Upper lobe of left lung (tissue), 5 donors: ENCODE results near the gene DPY19L1.

DNA sequence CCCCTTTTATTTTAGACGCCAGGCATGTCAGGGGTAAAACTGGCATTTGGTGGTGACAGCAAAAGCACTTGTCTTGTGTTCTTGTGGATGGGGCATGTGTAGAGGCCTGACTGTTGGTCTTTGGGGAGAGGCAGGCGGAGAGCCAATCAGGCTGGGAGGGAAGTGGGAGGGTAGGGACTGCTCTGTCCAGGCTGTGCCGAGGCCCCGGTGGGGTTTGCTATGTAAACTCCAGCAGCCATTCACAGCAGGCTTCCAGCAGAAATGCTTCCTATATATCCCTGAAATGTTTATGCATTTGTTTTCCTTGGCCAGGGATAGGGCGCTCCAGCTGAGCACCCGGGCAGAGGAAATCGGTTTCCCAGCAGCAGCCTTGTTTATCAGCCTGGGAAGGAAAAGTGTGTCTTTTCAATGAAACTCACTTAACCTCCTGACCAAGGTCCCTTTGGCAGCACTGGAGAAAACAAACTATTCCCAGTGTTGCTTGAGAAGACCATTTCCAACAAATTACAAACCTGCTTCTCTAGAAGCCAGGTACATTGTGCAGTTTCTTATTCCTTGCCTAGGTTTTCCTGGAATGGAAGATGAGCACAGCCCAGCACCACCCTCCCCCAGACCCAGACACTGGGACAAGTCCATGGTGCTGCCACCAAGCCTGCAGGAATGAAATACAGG lies 18.2 kb upstream of the AQP1 start:
- PRO-cap, 2 experiments, result no peak in any of the 2 experiments
- RAMPAGE, long total RNA, 4 experiments, result no peak in any of the 4 experiments

DNA sequence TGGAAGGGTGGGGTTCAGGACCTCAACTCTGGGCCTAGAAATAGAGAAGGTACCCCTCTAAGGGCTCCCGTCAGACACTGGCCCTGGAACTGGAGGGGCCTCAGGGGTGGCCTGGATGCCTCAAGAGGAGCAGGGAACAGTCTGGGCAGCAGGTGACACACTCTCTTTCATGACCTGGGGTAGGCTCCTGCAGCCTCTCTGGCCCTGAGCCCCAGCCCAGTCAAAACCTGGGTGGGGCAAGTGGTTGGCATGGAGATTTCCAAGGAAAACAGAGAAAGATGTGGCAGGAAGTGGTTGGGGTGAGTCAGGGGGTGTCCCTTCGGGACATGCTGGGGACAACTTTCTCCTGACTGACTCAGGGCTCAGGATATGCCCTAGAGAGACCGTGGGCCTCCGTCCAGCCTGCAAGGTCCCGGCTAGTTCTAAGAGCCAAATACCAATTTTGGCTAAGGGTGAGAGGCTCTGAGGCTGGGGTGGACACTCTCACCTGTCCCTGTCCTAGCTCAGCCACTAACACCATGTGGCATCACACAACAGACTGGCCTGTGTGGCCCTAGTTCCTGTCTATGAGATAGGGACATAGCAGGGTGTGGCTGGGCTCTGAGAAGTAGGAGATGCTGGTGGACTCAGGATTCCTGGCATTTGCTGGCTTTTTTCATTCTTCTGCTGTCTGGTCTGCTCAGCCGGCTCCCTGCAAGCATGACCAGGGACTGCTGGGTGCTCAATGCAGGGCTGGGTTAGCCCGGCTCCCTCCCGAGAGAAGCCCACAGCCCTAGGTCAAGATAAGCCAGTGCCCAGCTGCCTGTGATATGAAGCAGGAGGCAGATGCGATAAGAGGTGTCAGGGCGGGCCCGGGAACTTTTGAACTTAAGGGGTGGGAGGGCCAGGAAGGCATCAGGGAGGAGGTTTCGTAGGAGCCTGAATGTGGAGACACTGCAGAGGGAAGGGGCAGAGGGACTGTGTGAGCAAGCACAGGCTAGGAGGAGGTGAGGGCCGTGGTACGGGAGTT lies 3.2 kb downstream of the AQP1 start:
- PRO-cap, 2 experiments, result peak in 1 of 2 experiments; most common plus-strand start position 938 of the sequence (in 1)
- RAMPAGE, long total RNA, 4 experiments, result no peak in any of the 4 experiments

DNA sequence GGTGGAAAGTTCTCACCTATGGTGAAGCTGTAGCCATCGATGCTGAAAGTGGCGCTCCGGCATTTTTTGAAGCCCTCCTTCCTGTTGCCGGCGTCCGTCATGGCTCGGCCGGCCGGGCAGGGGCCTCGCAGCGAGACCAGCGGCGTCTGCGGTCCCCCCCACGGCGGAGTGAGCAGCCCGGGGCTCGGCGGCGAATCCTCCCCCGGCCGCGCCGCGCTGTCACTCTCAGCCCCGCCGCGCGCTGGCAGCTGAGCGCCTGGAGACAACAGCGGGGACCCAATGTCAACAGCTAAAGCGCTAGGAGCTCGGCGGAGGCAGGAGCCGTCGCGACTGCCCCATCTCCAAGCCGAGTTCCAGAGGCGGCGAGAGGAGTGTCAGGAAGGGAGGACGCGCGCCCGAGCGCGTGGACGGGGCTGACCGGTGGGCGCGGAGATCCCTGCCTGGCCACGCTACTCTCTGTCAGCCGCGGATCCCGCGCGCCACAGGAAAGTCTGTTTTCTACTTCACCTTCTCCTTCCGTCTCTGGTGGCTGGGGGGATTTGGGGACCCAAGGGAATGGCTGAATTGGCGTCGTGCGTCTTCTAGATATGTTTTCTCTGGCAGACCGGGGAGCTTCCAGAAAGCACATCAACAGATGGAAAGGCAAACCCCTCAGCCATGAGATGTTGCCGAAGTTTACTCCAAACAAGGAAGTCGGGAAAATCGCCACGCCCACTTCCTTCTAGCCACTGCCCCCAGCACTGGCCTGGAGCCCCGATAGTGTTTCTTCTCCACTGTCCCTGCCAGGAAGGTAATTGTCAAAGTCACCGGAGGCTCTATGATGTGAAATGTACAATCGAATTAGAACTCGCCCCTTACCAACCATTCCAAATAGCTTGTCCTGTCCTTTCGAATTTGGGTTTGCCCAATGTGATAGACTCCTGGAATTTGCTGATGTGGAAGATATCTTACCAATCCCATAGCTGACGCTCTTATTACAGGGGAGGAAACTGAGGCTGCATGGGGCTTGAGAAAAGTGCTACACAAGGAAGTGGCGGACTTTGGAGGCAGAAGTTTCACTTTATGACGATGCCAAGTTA lies 191.2 kb downstream of the LSM5 start:
- PRO-cap, 2 experiments, result no peak in any of the 2 experiments
- RAMPAGE, long total RNA, 4 experiments, result no peak in any of the 4 experiments

DNA sequence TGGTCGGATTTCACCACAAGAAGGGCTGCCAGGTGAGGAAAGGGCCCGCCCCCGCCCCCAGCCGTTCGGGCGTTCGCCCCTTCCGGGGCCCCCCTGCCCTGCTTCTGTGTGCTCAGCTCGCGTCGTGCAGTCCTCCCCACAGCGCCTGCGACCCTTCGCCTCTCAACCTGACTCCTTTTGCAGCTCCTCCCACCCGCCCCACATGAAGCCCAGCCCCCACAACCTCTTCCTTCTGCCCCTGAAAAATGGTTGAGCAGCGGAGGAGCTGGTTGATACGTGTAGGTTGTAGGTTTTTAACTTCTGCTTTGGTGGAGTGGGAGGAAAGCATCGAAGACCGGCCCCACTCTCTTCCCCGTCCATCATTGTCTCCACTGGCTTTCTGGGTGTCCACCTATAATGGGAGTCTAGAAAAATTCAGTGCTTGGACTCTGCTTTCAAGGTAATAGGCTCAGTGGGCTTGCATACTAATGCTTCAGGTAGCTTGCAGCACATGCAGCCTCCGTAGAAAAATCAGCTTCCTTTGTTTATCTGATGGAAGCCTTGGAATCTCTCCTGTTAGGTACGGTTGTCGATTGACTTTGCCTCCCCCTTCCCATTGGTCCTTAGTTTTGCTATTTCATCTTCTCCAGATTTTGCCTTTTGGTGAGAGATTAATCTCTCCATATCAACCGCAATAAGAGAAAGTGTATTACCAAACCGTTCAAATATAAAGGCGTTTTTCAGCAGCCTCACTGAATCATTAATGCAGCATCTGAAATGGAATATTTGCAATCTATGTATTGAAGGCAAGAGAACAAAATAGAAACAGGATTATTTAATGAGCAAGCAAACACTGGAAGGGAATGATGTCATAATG lies 710 bp downstream of the AVL9 start:
- PRO-cap, 2 experiments, result peak in 2 of 2 experiments; most common plus-strand start position 133 of the sequence (in 1); most common minus-strand start position 156 of the sequence (in 1)
- RAMPAGE, long total RNA, 4 experiments, result no peak in any of the 4 experiments

- PRO-cap, 2 experiments, result no peak in any of the 2 experiments
- RAMPAGE, long total RNA, 4 experiments, result no peak in any of the 4 experiments
Observed at GRCh38 chr7:32587100-32587900, 92.0 kb downstream of the AVL9 start.

DNA sequence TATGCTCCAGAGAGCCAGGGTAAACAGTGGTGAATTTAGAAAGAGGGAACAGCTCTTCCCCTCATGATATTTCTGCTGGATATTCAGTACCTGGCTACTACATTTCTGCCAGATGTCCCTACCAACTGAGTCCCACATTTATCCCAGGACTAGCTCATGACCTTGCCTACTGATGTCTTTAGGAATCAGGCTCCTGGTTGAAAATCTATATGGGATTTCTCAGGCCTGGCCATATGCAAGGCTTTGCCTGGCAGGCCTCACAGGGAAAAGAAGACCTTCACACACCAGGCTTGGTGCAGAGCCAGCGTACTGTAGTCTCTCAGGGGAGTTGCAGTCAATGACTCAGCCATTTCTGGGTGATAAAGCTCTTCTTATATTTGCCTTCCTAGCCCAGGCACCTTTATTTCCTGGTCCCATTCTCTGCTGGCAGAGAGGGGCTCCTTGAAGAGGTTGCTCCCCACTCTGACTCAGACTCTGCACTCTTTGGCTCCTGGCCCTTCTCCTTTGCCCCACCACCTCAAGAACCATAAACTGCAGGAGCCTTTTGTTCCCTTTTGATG lies 173.8 kb downstream of the AVL9 start:
- PRO-cap, 2 experiments, result no peak in any of the 2 experiments
- RAMPAGE, long total RNA, 4 experiments, result no peak in any of the 4 experiments

- PRO-cap, 2 experiments, result no peak in any of the 2 experiments
- RAMPAGE, long total RNA, 4 experiments, result no peak in any of the 4 experiments
Observed at GRCh38 chr7:32958670-32959140, 1.5 kb downstream of the FKBP9 start.

GRCh38 chr7:33070159-33070484 lies 7.5 kb upstream of the NT5C3A start:
- PRO-cap, 2 experiments, result no peak in any of the 2 experiments
- RAMPAGE, long total RNA, 4 experiments, result no peak in any of the 4 experiments

- PRO-cap, 2 experiments, result no peak in any of the 2 experiments
- RAMPAGE, long total RNA, 4 experiments, result no peak in any of the 4 experiments
Observed at GRCh38 chr7:33630683-33631157, 274.6 kb upstream of the BMPER start.

DNA sequence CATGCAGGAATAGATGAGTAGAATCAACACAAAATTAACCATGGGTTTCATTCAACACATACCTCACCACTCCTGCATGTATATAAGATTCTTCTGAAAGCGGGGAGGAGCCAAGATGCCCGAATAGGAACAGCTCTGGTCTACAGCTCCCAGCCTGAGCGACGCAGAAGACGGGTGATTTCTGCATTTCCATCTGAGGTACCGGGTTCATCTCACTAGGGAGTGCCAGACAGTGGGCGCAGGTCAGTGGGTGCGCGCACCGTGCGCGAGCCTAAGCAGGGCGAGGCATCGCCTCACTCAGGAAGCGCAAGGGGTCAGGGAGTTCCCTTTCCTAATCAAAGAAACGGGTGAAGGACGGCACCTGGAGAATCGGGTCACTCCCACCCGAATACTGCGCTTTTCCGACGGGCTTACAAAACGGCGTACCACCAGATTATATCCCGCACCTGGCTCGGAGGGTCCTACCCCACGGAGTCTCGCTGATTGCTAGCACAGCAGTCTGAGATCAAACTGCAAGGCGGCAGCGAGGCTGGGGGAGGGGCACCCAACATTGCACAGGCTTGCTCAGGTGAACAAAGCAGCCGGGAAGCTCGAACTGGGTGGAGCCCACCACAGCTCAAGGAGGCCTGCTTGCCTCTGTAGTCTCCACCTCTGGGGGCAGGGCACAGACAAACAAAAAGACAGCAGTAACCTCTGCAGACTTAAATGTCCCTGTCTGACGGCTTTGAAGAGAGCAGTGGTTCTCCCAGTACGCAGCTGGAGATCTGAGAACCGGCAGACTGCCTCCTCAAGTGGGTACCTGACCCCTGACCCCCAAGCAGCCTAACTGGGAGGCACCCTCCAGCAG lies 130.9 kb downstream of the DPY19L1 start:
- PRO-cap, 2 experiments, result no peak in any of the 2 experiments
- RAMPAGE, long total RNA, 4 experiments, result no peak in any of the 4 experiments

GRCh38 chr7:35036602-35037553 lies at the start of gene DPY19L1:
DPY19L1 (minus strand) TSS chr7:35037485.
- PRO-cap, 2 experiments, result peak in 2 of 2 experiments; most common plus-strand start chr7:35036732 (in 1); most common minus-strand start chr7:35036702 (in 1)
- RAMPAGE, long total RNA, 4 experiments, result start-site peak on the plus strand in 2 of 4 experiments, at chr7:35036739-35036874 at its widest, 8 to 13 reads per replicate

DNA sequence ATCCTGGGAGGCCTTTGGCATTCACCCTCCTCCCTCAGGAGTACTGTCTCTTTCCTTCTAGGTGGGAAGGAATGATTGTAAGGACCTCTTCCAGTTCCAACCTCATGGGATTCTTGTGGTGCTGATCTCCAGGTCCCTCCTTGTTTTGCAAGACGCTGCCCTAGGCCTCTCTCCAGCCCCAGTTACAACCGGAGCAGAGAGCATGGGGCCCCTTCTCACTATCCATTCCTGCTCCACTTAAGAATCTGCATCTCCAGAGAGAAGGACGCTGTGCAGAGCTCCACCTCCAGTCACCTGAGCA lies 132.8 kb upstream of the TBX20 start:
- PRO-cap, 2 experiments, result no peak in any of the 2 experiments
- RAMPAGE, long total RNA, 4 experiments, result no peak in any of the 4 experiments

GRCh38 chr7:35647105-35647682 lies 47.7 kb downstream of the HERPUD2 start:
- PRO-cap, 2 experiments, result no peak in any of the 2 experiments
- RAMPAGE, long total RNA, 4 experiments, result no peak in any of the 4 experiments

GRCh38 chr7:35680542-35681027 lies 14.3 kb downstream of the HERPUD2 start:
- PRO-cap, 2 experiments, result no peak in any of the 2 experiments
- RAMPAGE, long total RNA, 4 experiments, result no peak in any of the 4 experiments

- PRO-cap, 2 experiments, result peak in 1 of 2 experiments; most common plus-strand start chr7:36156341 (in 1); most common minus-strand start chr7:36156230 (in 1)
- RAMPAGE, long total RNA, 4 experiments, result no peak in any of the 4 experiments
Observed at GRCh38 chr7:36155660-36156645, 2.9 kb downstream of the EEPD1 start.

DNA sequence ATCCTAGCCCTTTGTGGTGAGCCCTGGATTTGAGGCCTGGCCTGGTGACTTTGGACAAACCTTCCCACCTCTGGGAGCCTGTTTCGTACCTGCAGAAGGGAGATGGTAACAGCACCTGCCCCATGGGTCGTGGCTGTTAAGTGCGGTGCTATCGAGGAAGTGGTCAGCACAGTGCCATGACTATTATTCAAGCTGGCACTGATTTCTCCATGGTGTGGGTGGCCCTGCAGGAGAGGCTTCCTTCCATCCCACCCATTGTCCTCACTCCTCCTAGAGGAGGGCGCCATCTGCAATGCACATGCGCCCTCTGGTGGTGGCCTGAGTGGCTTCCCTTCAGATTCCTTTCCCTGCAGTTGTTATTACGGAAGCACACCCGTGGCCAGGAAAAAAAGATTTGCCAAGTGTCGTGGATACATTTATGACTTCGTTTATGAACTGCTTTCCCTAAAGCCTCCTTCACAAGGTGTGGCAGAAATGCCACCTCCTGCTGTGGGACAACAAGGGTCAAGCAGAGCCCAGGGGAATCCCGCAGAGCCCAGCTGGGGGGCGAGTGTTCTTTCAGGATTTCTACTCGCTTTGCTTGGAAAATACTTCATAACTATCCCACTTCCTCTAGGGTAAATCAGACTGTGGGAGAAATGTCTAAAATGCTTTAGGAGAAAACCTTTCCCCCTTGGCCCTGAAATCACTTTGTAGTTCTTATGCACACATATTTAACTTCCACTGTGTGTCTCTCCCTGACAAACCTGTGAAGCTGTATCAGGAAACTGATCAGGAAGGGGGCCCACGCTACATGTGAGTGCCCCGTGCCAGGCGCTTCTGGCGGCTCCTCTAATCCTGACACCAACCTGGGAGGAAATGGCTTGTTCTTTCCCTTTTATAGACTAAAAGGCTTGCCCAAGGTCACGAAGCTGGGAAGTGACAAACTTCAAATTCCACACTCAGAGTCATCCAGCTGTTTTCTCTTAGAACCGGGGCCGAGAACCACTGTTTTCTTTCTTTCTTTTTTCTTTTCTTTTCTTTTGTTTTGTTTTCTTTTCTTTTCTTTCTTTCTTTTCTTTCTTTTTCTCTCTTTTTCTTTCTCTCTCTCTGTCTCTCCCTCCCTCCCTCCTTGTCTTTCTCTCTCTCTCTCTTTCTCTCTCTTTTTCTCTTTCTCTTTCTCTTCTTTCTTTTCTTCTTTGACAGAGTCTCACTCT lies 75.3 kb downstream of the MATCAP2 start:
- PRO-cap, 2 experiments, result peak in 1 of 2 experiments; most common plus-strand start position 958 of the sequence (in 1); most common minus-strand start position 850 of the sequence (in 1)
- RAMPAGE, long total RNA, 4 experiments, result no peak in any of the 4 experiments

DNA sequence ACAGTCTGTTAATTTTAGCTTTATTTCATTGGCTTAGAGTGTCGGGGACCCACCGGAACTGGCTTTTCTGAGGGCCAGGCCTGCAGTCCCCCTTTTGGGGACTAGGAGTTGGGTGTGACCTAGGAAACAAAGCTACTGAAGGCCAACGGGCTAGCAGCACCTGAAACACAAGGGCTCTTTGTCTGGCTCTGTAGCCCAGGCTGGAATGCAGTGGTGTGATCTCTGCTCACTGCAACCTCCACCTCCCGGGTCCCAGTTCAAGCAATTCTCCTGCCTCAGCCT lies 820 bp upstream of the ANLN start:
- PRO-cap, 2 experiments, result no peak in any of the 2 experiments
- RAMPAGE, long total RNA, 4 experiments, result no peak in any of the 4 experiments

- PRO-cap, 2 experiments, result no peak in any of the 2 experiments
- RAMPAGE, long total RNA, 4 experiments, result no peak in any of the 4 experiments
Observed at GRCh38 chr7:36390802-36391001, 1.0 kb downstream of the ANLN start.

- PRO-cap, 2 experiments, result no peak in any of the 2 experiments
- RAMPAGE, long total RNA, 4 experiments, result start-site peak on the minus strand in 1 of 4 experiments, at chr7:36557562-36558267 at its widest, 9 reads per replicate
Observed at GRCh38 chr7:36557729-36558325, 166.5 kb downstream of the AOAH start.

DNA sequence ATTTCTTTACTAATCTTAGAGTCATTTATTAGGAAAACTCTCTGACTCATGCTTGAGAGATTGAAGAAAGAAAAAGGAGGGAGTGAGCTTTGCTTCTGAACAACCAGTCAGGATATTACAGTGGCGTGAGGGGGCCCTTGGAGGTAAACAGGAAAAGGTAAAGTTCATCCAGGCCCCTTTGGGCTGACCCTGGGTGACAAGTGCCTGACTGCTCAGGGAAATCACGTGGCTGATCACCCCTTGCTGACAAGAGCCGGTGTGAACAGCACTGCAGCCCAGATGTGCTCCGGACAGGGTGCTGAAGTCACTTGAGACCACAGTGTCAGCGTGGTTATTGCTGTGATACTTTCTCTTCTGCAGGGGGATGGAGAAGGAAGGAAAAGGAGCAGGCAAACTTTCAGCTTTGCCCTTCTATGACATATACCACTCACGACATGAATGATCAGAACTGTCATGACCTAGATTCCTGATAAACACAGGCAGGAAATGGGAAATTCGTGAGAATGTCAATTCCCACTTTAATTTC lies 139.7 kb upstream of the AOAH start:
- PRO-cap, 2 experiments, result no peak in any of the 2 experiments
- RAMPAGE, long total RNA, 4 experiments, result no peak in any of the 4 experiments